LUHMES (cell line): ENCODE data around the genes NME6, QRICH1 and DAG1.

DNA sequence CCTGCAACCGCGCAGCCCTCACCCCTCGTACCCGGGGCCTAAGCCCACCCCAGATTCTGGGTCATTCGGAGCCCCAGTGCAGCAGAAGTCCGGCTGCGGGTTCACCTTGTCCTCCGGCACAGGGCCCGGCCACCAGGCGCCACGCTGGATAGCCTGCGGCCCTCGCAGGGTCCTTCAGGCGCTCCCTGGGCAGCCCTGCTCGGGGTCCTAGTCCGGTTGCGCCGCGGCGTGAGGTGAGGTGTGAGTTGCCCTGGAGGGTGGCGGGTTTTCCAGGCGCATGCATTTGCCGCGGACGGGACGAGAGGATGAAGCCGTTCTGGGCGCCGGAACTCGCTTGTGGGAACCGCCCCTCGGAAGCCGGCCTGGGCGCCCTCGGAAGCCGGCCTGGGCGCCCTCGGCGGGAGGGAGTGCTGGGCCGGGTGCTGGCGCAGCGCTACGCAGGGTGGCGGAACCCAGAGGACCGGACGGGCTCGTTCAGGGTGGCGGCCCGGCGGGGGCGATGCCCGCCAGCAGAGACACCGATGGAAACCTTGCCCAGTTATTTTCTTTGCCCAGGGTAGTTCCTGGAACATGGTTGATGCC lies at the start of gene NME6:
Gene NME6 (minus strand): TSS at position 120 of the 582 bp plus-strand sequence.
- PRO-cap = bidirectional peak, plus-strand start at position 243 of the sequence, minus-strand start at position 120 of the sequence

DNA sequence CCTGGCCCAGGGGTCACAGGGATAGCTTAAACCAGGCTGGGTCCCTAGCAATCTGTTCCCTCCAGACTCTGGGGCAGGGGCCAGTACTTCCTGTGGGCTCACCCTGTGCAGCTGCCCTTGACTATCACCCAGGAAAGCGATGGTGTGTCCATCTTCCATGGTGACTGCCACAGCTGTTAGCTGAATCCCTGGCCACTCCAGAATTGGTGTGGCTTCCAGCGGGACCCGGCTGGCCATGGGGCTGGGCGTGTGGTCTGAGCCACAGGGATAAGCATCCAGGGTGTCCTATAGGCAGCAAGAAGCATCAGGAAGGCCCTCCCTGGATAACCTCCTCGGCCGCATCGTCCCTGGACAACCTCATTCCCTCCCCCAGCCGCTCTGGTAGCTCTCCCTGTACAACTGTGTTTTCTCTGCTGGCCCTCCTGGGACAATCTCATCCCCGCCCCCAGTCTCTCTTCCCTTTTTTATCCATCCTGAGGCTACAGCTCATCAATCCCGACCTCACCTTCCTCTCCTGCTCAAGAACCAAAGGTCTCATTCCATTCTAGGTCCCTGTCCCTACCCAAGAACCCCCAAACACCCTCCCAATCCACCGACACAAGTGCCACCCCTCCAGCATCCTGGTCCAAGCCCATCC lies 7.1 kb downstream of the PLXNB1 start:
- PRO-cap = no peak

DNA sequence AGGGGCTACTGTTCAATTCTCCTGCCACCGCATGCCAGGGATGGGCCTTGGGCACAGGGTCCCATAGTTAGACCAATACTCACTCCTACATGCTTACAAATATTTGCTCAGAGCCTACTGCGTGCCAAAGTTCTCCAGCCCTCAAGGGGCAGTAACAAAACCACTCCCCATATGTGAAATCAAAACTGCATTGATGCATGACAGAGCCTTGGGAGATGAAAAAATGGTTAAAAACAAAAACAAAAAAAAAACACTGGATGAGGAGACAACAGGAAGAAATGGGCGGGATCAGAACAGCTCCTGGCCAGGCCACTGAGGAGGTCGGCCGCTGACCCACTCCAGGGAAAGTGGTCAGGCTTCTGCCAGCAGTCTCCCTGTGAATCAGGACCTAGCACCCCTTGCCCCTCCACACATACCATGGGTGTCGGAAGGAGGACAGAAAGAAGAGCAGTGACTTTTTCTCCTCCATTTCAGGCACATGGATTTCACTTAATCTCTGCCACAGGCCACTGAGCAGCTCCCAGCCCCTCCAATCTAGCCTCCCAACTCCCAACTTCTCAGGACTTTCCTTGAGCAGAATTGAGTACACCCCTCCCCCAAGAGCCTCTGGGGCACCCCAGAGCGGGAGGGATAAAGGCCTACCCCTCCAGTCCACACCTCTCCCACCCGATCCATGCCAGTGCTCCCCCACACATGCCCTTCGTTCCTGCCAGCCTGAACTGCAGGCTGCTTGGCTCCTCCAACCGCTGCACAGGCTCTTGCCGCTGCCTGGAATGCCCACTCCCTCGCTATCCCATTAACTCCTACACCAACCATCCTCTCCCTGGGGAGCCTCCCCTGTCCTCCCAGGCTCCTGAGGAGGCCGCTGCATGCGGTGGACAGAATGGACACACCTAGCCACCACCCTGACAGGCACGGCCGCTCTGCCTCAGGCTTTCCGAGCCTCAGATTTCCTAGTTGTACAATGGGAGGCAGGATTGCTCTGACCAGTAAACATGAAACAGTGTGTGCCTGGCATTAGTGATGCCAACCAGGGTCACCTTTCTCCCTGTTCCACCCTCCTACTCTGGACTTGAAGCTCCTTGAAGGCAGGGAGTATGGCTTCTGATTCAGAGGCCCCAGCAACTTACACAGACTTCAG lies 2.6 kb downstream of the PLXNB1 start:
- PRO-cap = no peak

DNA sequence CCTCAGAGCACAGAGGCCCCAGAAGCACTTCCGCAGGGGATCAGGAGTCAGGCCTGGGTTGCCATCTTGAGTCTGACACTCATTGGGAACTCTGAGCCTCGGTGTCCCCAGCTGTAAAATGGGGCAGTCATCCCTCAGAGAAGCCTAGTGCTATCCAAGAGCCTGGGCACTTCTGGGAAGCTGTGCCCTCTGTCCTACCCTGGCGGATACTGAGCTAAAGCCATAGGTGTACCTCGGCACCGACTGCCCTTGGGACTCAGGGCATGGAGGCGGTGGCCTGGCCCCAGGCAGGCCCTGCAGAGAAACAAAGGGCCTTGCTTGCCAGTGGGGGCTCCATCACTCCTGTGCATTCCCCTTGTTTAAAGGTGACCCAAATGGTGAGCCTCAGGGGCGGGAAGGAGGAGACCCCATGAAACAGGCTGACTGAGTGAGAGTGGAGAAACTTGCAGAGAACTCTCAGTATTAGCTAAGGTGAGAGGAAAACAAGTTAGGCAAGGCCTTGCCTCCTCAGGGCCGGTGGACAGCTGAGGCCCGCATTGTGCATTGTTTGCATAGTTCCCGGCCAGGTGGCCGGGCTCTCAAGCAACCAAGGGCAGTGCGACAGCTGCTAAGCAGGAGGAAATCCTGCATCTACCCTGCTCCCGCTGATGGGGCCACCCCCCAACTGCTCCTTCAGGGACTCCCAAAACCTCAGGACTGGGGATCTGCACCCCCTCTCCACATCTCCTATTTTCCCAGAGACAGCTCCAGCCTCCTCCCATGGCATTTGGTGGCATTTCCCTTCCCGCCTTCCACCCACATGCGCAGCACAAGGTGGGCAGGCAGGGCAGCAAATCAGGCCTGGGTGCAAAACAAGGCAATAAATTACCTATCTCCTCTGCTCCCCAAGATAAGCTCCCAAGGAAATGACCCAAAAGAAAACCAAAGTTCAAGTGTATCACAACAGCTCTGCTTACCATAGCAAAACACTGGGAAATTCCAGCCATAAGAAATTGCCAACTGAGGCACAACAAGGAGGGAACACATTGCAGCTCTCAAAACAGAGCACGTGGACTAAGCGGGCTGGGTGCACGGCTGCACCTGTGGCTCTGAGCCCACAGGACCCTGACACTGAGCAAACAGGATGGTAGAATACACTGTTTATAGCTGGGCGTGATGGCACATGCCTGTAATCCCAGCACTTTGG lies 4.2 kb downstream of the PFKFB4 start:
- PRO-cap = no peak

GRCh38 chr3:48651867-48652169 lies 10.9 kb downstream of the CELSR3 start:
- PRO-cap = no peak

DNA sequence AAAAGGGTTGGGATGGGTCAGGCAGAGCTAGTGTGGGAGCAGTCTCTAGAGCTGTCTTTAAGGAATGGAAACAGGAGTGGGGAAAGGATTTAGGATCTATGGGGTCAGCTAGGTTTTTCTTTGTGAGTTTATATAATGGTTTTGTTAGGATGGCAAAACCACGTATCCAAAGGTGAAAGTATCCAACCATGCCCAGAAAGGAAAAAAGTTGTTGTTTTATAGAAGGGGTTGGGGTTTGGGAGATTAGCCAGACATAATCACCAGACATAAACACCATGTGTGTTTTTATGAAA lies 9.2 kb upstream of the IP6K2 start:
- PRO-cap = no peak

DNA sequence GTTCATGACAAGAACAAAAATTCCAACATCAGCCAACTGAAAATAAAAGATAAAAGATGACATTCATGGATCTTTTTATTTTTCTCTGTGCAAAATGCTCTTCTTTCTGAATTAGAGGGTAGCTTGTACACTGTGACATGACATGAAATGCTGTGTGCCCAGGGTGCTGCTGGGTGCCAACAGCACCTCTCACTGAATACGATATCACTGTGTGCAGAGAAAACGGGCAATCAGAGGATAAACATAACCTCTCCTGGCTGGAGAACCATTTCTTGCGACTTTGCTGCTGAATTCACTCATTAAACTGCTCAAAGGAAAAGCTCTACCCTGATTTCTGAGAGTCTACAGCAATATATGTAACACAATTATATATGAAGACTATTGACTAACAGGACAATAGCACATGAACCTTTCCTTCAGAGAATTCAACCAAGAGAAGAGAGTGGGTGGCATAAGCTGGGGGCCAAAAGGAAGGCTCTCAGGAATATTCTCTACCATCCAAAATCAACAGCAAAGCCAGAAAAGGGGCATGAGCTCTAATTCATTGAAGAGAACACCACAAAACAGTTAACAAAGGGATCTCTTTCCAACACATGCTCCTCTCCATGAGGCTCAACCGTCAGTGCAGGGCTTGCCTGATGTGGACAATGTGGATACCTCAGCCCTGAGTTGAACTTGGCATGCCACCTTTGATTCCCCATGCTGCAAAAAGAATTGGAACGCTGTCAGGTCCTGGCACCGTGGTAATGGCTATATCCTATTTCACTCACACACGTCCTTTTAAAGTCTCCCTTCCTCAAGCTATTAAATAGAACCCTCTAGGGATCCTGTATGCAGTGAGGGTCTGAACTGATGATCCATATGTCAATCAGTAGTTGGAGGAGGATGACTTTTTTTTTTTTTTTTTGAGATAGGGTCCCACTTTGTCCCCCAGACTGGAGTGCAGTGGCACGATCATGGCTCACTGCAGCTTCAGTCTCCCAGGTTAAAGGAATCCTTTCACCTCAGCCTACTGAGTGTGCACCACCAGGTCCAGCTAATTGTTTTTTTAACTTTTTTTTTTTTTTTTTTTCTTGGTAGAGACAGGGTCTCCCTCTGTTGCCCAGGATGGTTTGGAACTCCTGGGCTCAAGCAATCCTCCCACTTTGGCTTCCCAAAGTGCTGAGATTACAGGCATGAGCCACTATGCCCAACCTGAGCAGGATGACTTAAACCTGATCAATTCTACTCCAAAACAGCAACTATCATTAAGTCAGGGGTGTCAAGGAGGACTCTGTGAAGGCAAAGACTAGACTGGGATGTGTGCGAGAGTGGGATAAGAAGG lies 30.7 kb upstream of the IP6K2 start:
- PRO-cap = no peak

DNA sequence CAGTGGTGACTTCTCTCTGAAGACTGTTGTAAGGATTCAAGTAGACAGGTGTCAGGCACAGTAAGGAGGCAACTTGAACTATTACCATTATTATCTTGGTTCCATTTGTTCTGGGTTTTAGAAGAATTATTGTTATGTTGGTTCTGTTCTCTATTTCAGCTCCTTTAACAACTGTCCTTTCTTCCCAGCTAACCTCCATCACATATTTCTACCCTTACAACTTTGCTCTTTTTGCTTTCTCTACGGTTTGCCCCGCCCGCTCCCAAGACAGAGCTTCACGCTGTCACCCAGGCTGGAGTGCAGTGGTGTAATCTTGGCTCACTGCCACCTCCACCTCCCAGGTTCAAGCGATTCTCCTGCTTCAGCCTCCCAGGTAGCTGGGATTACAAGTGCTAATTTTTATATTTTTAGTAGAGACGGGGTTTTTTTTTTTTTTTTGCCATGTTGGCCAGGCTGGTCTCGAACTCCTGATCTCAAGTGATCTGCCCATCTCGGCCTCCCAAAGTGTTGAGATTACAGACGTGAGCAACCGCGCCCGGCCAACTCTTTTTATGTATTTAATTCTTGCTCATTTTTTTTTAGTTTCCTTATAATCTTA lies 51.3 kb downstream of the PRKAR2A start:
- PRO-cap = no peak

DNA sequence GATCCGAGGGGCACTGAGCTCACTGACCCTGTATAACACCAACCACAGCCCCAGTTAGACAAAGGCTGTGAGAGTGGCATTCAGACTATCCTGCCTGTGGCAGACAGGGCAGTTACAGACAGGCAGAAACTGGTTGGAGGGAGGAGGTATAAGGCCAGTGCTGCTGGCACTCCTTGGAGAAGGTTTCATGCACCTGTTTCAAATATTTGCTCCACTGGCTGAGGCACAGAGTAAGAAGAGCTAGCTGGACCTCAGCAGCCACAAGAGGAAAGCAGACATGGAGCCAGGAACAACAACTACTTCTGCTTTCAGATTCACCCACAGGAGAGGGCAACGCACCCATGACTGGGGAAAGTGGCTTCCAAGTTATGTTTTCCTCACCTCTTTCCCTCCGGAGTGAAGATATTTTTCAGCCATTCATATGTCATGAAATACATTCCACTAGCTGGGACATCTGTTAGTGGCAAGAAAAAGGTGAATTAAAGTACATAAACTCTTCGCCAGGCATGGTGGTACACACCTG lies 11.6 kb upstream of the PRKAR2A start:
- PRO-cap = no peak

GRCh38 chr3:48927377-48927832 lies 8.8 kb downstream of the ARIH2 start:
- PRO-cap = no peak

GRCh38 chr3:48934359-48934950 lies 15.8 kb downstream of the ARIH2 start:
- PRO-cap = no peak

GRCh38 chr3:48981077-48981479 lies 9.0 kb upstream of the P4HTM start:
- PRO-cap = no peak

- PRO-cap = bidirectional peak, plus-strand start at chr3:49093658, minus-strand start at chr3:49093480
Observed at GRCh38 chr3:49092783-49093918, 720 bp downstream of the QRICH1 start.

GRCh38 chr3:49093919-49094870 lies at the start of gene QRICH1:
QRICH1 (minus strand) TSS chr3:49094071.
- PRO-cap = bidirectional peak, plus-strand start at chr3:49094148, minus-strand start at chr3:49094021; bidirectional peak, plus-strand start at chr3:49094629, minus-strand start at chr3:49094363

GRCh38 chr3:49131209-49131538 lies 1.7 kb downstream of the LAMB2 start:
- PRO-cap = no peak

DNA sequence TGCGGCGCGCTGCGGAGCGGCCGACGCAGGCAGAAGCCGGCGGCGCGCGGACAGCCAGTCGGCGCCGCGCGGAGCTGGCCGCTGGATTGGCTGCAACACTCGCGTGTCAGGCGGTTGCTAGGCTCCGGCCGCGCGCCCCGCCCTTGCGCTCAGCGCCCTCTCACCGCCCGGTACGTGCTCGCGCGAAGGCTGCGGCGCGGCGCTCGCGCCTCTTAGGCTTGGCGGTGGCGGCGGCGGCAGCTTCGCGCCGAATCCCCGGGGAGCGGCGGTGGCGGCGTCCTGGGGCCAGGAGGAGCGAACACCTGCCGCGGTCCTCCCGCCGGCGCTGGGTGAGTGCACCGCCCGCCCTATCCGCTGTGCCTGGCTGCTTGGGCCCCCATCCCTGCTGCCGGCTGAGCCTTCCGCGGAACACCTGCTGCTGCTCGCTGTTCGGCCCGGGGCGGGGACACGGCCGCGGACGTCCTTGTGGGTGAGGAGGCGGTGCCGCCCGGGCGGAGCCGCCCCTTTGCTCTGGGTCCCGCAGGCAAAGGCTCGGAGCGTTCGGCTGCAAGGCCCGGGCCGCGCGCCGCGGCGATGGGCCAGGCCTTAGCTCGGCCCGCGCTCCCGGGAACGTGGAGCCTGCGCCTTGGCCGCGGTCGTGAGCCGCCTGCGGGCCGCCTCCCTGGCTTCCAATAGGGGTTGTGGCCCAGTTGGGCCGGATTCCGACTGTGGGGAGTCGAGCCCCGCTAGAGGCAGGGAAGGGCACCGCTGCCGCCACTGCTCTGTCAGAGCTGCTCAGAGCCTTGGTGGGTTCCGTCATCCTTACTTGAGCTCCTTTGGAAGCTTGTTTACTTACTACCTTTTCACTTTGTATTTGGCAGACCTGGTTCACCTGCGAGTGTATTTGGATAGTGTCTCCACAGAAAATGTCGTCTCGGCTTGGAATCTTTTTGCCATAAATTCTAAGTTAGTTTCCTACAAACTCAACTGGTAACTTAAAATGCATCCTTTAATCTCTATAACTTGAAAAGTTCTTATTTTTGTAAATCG lies at the start of gene DAG1:
Gene DAG1 (plus strand): TSS at position 163 of the 1,029 bp plus-strand sequence.
- PRO-cap = bidirectional peak, plus-strand start at position 184 of the sequence, minus-strand start outside the sequence; bidirectional peak, plus-strand start at position 526 of the sequence, minus-strand start at position 415 of the sequence

GRCh38 chr3:49501039-49501750 lies 31.1 kb downstream of the DAG1 start:
- PRO-cap = no peak

DNA sequence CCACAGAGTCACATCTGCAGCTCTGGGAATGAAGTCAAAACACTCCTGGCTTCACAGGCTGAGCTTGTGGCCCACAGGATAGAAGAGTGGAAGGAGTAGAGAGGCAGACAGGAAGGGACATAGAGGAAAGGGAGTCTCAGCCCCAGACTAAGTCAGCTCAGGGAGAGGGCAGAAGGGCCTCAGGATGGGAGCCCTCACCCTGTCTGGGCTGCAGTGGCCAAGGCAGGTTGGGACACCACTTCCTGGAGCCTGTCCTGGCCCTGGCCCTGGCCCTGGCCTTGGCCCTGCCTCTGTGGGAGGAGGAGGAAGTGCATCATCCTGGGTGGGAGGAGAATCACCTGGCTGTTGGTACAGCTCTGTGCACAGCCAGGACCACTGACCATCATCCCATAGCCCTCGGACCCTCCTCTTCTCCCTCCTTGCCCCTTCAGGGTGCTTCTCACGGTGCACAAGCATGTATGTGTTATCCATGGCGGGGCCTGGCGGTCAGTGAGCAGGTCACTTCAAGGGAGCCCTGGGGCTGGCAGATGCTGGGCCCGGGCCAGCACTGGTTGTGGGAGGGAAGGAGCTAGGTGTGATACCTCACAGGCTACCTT lies 8.3 kb upstream of the APEH start:
- PRO-cap = no peak

DNA sequence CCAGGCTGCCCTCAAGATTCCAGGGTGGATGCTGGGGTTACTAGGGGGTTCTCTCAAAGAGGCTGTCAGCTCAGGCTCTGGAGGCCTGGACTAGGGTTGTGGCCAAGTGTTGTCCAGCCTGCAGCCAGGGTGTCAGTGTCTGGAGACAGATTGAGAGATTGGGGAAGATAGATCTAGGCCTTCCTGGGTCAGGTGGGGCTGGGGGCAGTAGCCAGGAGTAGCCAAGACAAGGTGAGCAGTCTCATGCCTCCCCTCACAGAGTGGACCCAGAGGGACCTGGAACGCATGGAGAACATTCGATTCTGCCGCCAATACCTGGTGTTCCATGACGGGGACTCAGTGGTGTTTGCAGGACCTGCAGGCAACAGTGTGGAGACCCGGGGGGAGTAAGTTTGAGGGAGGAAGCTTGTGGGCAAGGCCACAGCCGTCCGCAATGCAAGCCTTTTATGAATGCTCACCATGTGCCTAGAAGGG lies 810 bp downstream of the APEH start:
- PRO-cap = no peak

- PRO-cap = no peak
Observed at GRCh38 chr3:49691392-49691741, 2.0 kb downstream of the RNF123 start.